Cardiac fibroblast (primary cell): ENCODE results near the gene CPNE7.

GRCh38 chr16:89200588-89201023 is 269 bp upstream of the SLC22A31 start:
- RRBS: 2% methylated on average over 4 of the region's 17 CpGs

DNA sequence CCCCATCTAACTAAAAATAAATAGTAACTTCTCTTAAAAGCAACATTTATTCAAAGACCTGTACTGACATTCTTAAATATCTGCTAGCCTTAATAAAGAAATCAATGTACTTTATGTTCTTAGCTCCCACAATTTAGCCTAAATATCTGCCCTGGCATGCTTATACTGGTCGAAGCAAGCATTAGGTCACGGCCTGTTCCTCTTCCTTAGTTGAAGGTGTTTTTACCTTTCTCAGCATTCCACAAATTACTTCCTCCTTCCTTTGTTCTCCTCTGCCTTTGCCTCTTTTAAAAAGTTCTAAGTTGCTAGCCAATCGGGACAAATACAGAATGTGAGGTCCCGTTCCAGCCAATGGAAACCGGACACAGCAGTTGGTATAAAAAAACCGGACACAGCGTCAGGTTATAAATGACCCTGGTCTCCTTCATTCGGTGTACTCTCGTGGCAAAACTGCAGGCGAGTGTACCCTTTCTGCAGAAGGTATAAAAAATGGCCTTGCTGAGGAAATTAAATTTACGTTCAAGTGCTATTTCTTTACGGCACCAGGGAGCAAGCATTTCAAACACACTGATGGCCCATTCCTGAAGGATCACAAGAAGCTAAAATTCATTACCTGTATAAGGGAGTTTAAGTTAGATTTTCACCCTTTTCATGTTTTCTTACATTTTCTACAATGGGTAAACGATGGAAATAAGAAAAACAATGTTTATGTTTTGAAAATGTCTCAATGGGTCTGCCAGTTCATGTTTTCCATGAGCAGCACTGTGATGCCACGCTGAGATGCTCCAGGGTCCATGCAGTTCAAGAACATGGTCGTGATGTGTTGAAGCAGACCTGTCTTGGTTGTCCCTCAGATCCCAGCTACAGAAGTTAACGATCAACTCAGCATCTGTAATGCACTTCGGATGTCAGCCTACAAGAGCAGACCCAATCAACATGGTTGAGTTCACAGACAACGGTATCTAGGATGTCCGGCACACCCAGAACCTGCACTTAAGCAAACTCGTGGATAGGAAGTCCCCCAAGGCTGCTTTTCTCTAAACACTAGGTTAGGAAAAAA is 98.3 kb downstream of the ANKRD11 start:
- RRBS: no CpG with 5 or more reads among the region's 20 CpGs

GRCh38 chr16:89400912-89401151 is 89.5 kb downstream of the ANKRD11 start:
- RRBS: no CpG with 5 or more reads among the region's 7 CpGs

GRCh38 chr16:89407198-89408441 is 82.7 kb downstream of the ANKRD11 start:
- RRBS: no CpG with 5 or more reads among the region's 26 CpGs

- RRBS: no CpG with 5 or more reads among the region's 6 CpGs
Measured at GRCh38 chr16:89474405-89475160, 15.8 kb downstream of the ANKRD11 start.

- RRBS: no CpG with 5 or more reads among the region's 16 CpGs
Measured at GRCh38 chr16:89476258-89477228, 13.8 kb downstream of the ANKRD11 start.

GRCh38 chr16:89480635-89481586 is 9.4 kb downstream of the ANKRD11 start:
- RRBS: no CpG with 5 or more reads among the region's 12 CpGs

GRCh38 chr16:89481587-89482763 is 8.4 kb downstream of the ANKRD11 start:
- RRBS: no CpG with 5 or more reads among the region's 19 CpGs

DNA sequence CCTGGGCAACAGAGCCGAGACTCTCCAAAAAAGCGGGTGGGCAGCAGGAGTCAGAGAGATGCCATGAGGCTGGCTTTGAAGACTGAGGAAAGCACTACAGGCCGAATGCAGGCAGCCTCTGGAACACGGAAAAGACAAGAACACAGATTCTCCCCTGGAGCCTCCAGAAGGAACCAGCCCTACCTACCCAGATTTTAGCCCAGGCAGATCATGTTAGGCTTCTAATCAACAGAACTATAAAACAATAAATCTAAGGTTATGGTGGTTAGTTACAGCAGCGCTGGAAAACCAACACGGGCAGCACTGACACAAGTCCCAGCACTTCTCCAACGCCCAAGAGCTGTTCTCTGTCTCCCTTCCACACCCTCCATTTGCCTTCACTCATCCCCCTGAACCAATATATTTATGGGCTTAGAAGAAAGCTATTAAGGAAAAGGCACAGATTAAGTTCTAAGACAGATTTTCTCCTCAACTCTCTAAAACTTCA is 7.6 kb downstream of the ANKRD11 start:
- RRBS: no CpG with 5 or more reads among the region's 7 CpGs

GRCh38 chr16:89488159-89489039 is 2.0 kb downstream of the ANKRD11 start:
- RRBS: no CpG with 5 or more reads among the region's 11 CpGs

DNA sequence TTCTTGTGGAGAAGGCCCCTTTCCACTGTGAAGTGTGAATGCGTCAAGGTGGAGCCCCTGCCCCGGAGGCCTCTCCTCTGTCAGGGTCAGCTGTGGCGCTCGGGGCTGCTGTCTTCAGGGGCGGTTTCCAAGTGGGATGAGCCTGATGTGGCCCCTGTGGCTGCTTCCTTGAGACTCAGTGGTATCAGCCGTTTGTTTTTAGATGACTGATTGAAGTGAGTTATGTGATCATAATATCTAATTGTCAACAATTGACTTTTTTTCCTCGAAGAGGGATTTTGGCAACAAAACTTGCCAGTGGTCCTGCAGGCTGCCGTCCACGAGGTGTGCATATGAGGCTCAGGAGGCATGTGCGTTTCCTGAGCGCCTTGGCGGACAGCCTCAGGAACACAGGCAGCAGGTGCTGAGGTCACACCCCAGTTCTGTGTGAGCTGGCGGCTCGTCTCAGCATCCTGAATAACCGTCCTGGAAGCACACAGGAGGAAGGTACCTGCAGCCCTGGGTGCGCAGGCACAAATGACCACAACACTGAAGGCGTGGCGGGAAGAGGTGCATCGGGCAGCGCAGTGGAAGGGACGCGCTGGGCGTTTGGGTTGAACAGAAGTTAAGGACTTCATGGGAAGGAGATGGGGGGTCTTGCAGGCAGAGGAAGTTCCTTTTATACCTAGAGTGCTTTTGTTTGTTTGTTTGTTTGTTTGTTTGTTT is 11.7 kb downstream of the SPG7 start:
- RRBS: 89% methylated on average over 2 of the region's 23 CpGs

- RRBS: 2% methylated on average over 9 of the region's 68 CpGs
Measured at GRCh38 chr16:89560881-89561514, 516 bp downstream of the RPL13 start.

DNA sequence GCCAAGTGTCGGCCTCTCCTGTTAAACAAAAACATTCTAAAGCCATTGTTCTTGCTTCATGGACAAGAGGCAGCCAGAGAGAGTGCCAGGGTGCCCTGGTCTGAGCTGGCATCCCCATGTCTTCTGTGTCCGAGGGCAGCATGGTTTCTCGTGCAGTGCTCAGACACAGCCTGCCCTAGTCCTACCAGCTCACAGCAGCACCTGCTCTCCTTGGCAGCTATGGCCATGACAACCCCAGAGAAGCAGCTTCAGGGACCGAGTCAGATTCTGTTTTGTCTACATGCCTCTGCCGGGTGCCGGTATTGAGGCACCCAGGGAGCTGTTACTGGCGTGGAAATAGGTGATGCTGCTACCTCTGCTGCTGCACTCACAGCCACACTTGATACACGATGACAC is 3.4 kb downstream of the RPL13 start:
- RRBS: no CpG with 5 or more reads among the region's 8 CpGs

GRCh38 chr16:89575456-89576216 is at the start of gene CPNE7:
Gene CPNE7 (plus strand): TSS chr16:89575758.
- RRBS: 2% methylated on average over 75 of the region's 91 CpGs

GRCh38 chr16:89586914-89587215 is 11.3 kb downstream of the CPNE7 start:
- RRBS: no CpG with 5 or more reads among the region's 18 CpGs

- RRBS: no CpG with 5 or more reads among the region's 24 CpGs
Measured at GRCh38 chr16:89608311-89609029, 5.0 kb upstream of the DPEP1 start.

DNA sequence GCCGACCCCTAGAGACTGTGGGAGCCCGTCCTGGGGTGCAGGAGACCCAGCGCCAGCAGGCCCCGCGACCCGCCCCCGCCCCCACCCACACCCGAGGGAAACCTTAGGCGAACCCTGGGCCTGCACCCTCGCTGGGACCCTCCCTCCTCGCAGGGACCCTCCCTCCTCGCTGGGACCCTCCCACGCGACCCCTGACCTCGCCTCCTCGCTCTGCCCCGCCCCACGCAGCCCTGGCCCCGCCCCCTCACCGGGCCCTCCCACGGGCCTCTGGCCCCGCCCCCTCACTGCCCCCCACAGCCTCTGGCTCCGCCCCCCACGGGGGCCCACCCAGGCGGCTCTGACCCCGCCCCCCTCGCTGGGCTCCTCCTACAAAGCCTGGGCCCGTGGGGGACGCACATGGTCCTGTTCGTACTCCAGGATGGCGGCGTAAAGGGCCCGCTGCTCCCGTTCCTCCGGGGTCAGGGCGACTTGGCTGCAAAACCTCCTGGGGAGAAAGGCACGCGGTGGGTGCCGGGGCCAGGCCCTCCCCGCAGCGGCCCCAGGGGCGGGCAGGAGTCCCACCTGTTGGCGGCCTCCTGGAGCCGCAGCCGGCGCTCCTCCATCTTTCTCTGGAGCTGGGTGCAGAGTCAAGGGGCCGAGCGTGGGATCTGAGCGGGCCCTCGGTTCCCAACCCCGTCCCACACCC is 9.1 kb downstream of the VPS9D1 start:
- RRBS: under 1% methylated on average over 14 of the region's 51 CpGs

GRCh38 chr16:89858617-89859401 is 14.6 kb upstream of the TCF25 start:
- RRBS: no CpG with 5 or more reads among the region's 34 CpGs

DNA sequence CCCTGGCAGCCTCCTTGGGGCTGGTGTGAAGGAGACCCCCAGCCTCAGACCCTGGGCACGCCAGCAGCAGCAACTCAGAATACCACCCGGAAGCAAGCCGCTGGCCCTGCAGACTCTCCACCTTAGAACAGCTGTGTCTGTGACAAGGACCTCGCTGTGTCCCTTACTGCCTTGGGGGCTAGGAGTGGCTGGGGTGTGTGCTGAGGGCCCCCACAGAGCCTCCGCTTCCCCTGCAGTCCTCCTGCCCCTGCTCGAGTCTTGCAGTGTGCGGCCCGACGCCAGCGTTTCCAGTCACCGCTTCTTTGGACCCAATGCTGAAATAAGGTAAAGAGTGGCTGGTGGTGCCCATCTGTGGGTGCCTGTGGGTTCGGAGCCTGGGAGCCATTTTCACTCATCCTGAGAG is 14.8 kb upstream of the MC1R start:
- RRBS: no CpG with 5 or more reads among the region's 12 CpGs

DNA sequence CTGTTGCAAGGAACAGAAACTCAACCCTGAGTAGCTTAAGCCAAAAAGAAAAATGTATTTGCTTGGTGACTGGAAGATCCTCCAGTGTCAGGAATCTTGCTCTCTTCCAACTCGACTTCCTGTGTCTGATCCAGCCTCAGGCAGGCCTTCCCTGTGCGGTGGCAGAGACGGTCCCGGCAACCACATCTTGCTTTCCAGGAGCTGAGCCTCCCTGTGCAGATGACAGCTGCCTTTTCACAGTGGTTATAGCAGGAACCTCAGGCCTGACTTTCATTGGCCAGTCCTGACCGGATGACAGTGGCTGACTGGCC is 9.3 kb downstream of the DEF8 start:
- RRBS: no CpG with 5 or more reads among the region's 5 CpGs